ENCODE measurements around a stretch of chr3.

DNA sequence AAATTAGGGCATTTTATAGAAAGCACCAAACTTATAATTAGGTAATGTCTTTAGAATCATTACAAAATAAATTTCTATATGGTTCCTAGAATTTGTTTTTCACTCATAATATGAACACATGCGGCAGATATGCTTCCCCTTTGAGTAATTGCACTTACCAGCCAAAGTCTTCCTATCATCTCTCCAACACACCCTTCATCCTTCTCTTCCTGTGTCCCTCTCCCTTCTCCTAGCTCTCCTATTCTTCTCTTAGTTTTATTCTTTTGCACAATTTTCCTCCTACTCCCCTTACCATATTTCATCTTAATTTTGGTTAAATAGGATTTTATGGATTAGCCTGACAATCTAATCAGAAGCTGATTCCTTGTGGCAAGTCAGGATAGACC lies 84.1 kb downstream of the SATB1 start:
- PRO-cap, 5 experiments: peak in 2 of 5 experiments; most common minus-strand start position 98 of the sequence (in 1)
- RAMPAGE, long total RNA, 2 experiments: no peak in any of the 2 experiments
- RRBS: no CpG with 5 or more reads among the region's 1 CpG

DNA sequence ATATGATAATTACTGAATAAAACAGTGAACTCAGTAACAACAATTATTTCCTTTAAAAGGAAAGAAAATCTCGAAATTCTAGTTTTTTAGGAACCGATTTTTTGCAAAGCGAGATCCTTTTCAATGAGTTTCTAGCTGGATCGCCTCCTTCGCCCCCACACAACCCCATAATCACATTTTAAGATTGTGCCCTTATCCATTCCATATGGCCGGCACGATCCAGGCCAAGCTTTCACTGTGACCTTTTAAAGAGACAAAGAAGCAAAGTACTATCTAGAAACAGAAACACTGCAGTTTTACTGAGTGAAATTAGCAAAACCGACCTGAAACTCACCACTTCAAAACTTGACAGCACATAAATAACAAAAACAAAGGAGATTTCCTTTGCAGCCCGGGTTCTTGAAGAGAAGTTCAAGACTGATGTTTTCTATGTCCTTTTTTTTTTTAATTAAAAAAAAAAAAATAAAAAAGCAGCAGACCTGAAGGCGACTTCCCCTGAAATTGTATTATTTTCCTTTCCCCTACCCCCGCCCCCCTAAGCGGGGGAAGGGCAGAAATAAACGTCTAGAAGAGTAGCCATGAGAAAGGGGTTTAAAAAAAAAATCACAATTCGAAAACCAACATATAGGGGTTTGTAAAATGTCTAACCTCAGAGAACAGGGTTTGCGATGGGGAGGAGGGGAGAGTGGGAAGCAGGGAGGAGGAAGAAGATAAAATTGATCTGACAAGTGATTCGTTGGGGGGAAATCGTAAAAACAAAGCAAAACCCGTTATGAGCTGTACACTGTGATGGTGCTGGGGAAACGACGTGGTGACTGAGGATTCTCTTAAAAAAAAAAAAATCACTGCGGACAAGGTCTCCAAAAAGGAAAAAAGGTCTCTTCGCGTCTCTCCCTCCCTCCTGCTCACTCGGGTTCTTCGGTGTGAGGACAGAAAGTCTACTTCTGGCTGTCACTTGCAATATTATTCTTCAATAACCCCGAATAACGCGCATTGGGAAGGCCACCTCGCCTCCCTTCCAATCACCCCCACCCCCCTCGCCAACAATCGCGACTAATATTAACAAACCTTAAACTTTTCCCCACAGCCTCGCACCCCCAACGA lies 1.5 kb downstream of the SATB1 start:
- PRO-cap, 5 experiments: peak in 3 of 5 experiments; most common plus-strand start position 293 of the sequence (in 1)
- RAMPAGE, long total RNA, 2 experiments: no peak in any of the 2 experiments
- RRBS: no CpG with 5 or more reads among the region's 34 CpGs

- PRO-cap, 5 experiments: no peak in any of the 5 experiments
- RAMPAGE, long total RNA, 2 experiments: no peak in any of the 2 experiments
- RRBS: no CpG with 5 or more reads among the region's 7 CpGs
Observed at GRCh38 chr3:18438479-18439035, 13.4 kb upstream of the SATB1 start.

- PRO-cap, 5 experiments: peak in 1 of 5 experiments; most common minus-strand start chr3:19347934 (in 1)
- RAMPAGE, long total RNA, 2 experiments: no peak in any of the 2 experiments
- RRBS: no CpG with 5 or more reads among the region's 8 CpGs
Observed at GRCh38 chr3:19347465-19348123, 199.3 kb downstream of the KCNH8 start.

- PRO-cap, 5 experiments: peak in 2 of 5 experiments; most common plus-strand start chr3:20081294 (in 1); most common minus-strand start chr3:20081256 (in 2)
- RAMPAGE, long total RNA, 2 experiments: no peak in any of the 2 experiments
- RRBS: no CpG with 5 or more reads among the region's 8 CpGs
Observed at GRCh38 chr3:20080968-20081734, 40.9 kb downstream of the KAT2B start.

DNA sequence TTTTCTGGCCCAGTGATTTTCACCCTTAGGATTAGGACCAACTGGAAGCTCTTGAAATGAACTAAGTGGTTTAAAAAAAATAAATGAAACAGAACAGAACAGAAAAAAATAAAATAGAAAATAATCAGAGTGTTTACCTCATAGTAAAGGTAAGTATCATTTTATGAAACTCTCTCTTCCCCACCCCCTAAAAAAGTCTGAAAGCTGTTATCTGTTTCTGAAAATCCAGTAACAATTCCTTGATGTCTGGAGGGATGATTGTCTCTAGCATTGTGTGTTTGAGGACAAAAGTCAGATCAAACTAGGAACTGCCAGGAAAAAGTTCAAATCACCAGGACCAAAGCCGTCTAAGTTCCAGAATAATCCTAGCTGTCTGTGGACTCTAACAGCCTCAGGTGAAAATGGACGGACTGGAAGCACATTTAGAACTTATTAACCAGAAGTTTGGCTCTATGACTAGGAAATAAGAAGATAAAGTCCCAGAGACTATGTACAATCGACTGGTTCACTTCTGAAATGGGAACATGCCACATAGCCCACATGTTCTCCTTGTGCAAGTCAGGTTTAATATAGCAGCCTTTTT lies 50.5 kb upstream of the SGO1 start:
- PRO-cap, 5 experiments: peak in 5 of 5 experiments; most common plus-strand start position 503 of the sequence (in 4); most common minus-strand start position 361 of the sequence (in 3)
- RAMPAGE, long total RNA, 2 experiments: no peak in any of the 2 experiments
- RRBS: no CpG with 5 or more reads among the region's 3 CpGs

DNA sequence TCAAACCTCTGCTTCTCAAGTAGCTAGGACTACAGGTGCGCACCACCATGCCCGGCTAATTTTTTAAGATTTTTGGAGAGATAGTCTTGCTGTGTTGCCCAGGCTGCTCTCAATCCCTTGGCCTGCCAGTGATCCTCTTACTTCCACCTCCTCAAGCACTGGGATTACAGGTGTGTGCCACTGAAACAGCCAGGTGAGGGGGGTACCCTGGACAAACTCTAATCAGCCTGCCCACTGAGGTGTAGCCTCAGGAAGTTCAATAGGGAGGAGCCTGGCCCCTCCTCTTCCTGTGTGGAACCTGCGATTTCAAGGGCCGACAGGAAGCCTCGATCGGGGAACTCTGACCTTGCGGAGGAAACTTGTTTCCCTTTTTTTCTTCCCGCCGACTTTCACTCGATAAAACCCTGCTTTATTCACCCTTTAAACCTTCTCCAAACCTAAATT lies 208.5 kb downstream of the ZNF385D start:
- PRO-cap, 5 experiments: no peak in any of the 5 experiments
- RAMPAGE, long total RNA, 2 experiments: no peak in any of the 2 experiments
- RRBS: no CpG with 5 or more reads among the region's 10 CpGs

- PRO-cap, 5 experiments: no peak in any of the 5 experiments
- RAMPAGE, long total RNA, 2 experiments: no peak in any of the 2 experiments
- RRBS: 4% methylated on average over 30 of the region's 77 CpGs
Observed at GRCh38 chr3:22372284-22373251, 621.6 kb upstream of the ZNF385D start.

GRCh38 chr3:23002835-23003167 lies 200.3 kb upstream of the UBE2E2 start:
- PRO-cap, 5 experiments: no peak in any of the 5 experiments
- RAMPAGE, long total RNA, 2 experiments: no peak in any of the 2 experiments
- RRBS: no CpG with 5 or more reads among the region's 3 CpGs

- PRO-cap, 5 experiments: no peak in any of the 5 experiments
- RAMPAGE, long total RNA, 2 experiments: no peak in any of the 2 experiments
- RRBS: no CpG with 5 or more reads among the region's 30 CpGs
Observed at GRCh38 chr3:23202302-23202834, 759 bp upstream of the UBE2E2 start.

- PRO-cap, 5 experiments: no peak in any of the 5 experiments
- RAMPAGE, long total RNA, 2 experiments: no peak in any of the 2 experiments
- RRBS: no CpG with 5 or more reads among the region's 2 CpGs
Observed at GRCh38 chr3:23348740-23349289, 145.7 kb downstream of the UBE2E2 start.

DNA sequence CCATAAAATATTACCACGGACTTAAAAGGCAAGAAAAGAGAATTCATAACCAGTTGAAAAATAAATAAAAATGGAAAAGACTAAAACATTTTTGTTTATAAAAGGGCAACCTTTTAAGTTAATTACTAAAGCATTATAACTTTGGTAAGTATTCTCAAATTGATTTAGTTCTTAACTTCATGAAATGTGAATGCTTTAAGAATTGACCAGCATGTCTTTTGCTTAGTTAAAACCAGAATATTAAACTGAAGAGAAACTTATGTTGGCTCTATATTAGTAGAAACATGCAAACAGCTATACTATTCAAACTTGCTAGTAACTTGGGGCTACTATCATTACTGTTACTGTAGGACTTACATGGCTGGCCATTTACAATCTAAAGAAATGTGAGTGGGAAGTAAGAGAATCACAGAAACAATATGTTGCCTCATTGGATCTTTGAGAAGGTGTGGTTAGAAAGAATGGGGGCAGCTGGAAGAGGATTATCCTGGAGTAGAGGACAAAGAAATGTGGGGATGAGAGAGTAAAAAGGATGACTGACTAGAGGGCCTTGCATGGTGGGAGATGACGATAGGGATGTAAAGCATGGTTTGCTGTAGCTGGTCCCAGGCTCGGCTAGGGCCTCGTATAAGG lies 254.5 kb upstream of the UBE2E1 start:
- PRO-cap, 5 experiments: no peak in any of the 5 experiments
- RAMPAGE, long total RNA, 2 experiments: no peak in any of the 2 experiments
- RRBS: no CpG with 5 or more reads among the region's 4 CpGs

DNA sequence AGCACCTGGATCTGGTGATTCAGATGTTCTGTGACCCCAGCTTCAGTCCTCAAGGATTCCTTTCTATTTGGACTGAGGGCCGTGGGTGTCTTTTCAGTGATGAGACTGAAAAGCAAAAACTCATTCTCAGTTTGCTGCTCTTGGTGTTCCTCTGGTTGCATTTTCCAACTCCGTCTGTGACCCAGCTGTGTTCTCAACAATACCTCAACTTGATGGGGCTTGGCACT lies 142.6 kb upstream of the UBE2E1 start:
- PRO-cap, 5 experiments: no peak in any of the 5 experiments
- RAMPAGE, long total RNA, 2 experiments: no peak in any of the 2 experiments
- RRBS: no CpG with 5 or more reads among the region's 2 CpGs

- PRO-cap, 5 experiments: no peak in any of the 5 experiments
- RAMPAGE, long total RNA, 2 experiments: no peak in any of the 2 experiments
- RRBS: no CpG with 5 or more reads among the region's 16 CpGs
Observed at GRCh38 chr3:23750812-23751898, 54.6 kb upstream of the UBE2E1 start.

DNA sequence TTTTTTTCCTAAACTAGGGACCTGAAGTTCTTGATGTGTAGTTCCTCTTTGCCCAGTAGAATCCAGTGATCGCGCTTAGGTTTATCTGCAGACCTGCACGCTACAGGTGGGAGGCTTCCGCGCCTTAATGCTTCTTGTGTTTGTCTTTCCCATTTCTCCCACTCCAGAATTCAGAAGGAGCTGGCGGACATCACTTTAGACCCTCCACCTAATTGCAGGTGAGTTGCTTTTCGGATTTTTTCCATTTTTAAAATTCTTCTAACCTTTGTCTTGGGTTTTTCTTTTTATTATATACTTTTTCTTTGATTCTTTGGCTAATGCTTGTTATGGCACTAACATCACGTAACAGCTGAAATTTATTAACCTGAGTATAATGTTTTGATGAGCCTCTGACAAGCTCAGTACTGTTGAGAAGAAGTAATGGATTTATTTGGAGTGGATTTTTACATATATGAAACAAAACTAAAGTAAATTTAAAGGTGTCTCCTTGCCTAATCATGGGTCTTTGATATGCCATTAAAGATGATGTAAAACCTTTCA lies 5.6 kb downstream of the UBE2E1 start:
- PRO-cap, 5 experiments: no peak in any of the 5 experiments
- RAMPAGE, long total RNA, 2 experiments: no peak in any of the 2 experiments
- RRBS: no CpG with 5 or more reads among the region's 8 CpGs

- PRO-cap, 5 experiments: no peak in any of the 5 experiments
- RAMPAGE, long total RNA, 2 experiments: no peak in any of the 2 experiments
- RRBS: no CpG with 5 or more reads among the region's 3 CpGs
Observed at GRCh38 chr3:23981886-23982257, 36.8 kb downstream of the NR1D2 start.

DNA sequence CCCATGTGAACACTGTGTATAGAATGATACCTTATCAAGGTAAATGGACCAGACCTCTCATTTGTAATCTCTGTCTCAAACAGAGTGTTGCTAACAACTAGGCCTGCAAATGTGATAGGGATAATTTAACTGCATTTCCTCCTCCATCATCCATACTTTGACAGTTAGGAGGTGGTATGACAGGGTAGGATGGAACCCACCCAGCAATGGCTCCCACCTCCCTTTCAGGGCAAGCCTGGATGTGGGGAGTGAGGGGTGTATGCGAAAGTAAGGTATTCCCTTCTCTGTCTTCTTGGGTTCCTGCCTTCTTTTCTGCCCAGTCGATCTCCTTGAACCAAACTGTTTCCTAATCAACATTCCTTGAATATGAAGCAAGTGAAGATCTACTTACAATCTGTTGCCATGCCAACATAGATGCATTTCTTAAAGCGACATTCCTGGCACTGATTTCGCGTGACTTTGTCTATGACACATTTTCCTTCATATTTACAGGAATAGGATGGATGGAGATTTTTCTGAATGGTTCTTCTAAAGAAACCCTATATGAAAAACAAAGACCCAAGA lies 201.3 kb downstream of the NR1D2 start:
- PRO-cap, 5 experiments: no peak in any of the 5 experiments
- RAMPAGE, long total RNA, 2 experiments: no peak in any of the 2 experiments
- RRBS: no CpG with 5 or more reads among the region's 5 CpGs

DNA sequence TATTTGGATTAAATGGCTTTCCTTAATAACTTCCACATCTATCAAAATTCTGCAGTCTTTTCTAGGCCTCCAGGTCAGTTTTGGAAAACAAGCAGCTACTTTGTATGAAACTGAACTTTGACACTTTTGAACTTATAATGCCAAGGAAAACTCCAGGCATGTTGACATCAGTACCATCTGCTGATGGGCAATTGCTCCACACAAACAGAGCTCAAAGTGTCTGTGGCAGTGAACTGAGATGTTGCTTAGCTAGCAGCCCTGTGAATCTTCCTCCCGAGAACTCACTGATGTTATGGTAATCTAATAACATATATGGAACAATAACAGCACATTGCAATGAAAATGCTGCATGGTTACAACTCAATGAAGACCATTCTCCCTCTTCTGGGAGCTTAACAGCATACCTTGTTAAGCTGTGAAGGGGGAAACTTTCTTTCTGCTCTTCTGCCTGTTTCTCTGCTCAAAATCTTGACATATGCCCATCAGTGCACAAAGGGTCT lies 250.1 kb downstream of the THRB start:
- PRO-cap, 5 experiments: peak in 2 of 5 experiments; most common plus-strand start position 214 of the sequence (in 2)
- RAMPAGE, long total RNA, 2 experiments: no peak in any of the 2 experiments
- RRBS: no CpG with 5 or more reads among the region's 1 CpG

- PRO-cap, 5 experiments: no peak in any of the 5 experiments
- RAMPAGE, long total RNA, 2 experiments: no peak in any of the 2 experiments
- RRBS: no CpG with 5 or more reads among the region's 5 CpGs
Observed at GRCh38 chr3:24260417-24261020, 234.1 kb downstream of the THRB start.

DNA sequence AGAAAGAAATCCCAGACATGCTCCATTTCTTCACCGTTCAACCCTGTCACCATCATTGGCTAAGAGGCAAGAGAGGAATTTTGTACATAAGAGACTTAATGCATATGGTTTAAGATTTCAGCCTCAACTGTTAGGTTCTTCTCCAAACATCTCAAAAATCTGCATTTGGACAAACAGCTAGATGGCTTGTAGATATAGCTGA lies 208.4 kb downstream of the THRB start:
- PRO-cap, 5 experiments: no peak in any of the 5 experiments
- RAMPAGE, long total RNA, 2 experiments: no peak in any of the 2 experiments
- RRBS: no CpG with 5 or more reads among the region's 1 CpG